AG04450 (cell line): ENCODE measurements around a stretch of chr16.

DNA sequence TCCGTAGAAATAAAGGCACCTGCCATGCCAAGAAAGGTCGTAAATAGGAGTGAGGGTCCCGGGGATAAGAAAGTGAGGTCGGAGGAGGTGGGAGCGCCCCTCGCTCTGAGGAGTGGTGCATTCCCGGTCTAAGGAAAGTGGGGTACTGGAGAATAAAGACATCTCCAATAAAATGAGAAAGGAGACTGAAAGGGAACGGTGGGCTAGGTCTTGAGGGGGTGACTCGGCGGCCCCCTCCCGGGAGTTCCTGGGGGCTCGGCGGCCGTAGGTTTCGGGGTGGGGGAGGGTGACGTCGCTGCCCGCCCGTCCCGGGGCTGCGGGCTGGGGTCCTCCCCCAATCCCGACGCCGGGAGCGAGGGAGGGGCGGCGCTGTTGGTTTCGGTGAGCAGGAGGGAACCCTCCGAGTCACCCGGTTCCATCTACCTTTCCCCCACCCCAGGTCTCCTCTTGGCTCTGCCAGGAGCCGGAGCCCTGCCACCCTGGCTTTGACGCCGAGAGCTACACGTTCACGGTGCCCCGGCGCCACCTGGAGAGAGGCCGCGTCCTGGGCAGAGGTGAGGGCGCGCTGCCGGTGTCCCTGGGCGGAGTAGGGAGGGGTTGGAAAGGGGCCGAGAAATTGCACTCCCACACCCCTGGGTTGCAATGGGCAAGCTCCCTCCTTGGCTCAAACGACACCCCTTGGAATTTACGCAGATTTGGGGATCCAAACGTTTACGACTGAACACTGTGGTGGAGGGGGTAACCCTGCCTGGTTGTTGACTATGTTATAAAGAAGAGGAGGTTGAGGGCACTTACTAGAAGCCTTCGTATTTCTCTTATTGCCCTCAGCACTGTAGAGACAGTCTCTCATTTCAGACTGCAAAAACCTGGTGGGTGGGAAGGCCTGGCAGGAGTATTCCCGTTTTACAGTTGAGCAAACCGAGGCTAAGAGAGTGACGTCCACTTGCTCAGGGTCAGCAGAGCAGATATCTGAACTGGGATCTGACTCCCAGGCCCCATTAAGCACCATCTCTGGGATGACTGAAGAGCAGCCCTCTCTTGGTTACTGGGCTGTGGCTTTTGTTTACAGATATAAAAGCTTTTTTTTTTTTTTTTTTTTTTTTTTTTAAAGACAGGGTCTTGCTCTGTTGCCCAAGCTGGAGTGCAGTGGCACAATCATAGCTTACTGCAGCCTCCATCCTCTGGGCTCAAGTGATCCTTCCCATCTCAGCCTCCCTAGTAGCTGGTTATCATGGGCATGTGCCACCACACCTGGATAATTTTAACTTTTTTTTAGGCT is 1.2 kb downstream of the CDH1 start:
- CAGE, long polyA plus RNA = no peak
- RRBS = 5% methylated on average over 38 of the region's 52 CpGs

DNA sequence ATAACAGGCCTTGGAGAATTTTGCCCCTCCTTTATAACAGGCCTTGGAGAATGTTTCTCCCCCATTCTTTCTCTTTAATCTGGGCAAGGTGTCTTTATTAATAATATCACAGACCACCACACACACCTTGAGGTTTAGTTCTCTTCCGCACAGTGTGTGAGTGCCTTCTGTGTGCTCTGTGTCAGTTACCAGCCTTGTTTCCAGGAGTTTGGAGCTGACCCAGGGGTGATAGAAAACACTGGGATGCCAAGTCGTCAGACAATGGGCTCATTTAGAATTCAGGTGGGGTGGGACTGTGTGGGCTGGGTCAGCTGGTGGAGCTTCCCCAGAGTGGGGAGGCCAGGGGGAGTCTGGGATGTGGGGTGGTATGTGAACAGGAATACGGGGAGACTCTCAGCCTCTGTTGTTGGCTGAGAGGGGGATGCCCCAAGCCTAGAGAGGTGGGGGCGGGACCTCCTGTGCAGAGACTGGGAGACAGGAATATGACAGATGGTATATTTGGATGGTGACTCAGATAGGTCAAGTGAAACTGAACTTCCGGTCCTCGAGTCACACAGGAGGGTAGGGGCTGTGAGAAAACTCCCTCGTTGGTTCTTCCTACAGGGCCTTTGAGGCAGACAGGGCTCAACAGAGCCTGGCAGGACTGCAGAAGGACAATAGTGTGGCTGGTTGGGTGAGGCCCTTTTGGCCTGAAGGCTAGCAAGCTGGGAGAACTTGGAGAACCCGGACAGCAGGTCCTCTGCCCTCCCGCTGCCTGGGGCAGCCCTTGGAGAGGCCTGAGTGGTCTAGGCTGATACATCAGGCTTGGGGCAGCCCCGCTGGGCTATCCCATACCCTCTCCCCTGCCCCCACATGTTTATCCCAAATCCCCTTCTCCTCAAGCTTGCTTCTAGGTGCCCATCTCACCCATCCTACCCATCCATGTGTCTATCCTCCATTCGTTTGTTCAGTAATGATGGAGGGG is 23.7 kb downstream of the CDH1 start:
- CAGE, long polyA plus RNA = no peak
- RRBS = no CpG with 5 or more reads among the region's 11 CpGs

DNA sequence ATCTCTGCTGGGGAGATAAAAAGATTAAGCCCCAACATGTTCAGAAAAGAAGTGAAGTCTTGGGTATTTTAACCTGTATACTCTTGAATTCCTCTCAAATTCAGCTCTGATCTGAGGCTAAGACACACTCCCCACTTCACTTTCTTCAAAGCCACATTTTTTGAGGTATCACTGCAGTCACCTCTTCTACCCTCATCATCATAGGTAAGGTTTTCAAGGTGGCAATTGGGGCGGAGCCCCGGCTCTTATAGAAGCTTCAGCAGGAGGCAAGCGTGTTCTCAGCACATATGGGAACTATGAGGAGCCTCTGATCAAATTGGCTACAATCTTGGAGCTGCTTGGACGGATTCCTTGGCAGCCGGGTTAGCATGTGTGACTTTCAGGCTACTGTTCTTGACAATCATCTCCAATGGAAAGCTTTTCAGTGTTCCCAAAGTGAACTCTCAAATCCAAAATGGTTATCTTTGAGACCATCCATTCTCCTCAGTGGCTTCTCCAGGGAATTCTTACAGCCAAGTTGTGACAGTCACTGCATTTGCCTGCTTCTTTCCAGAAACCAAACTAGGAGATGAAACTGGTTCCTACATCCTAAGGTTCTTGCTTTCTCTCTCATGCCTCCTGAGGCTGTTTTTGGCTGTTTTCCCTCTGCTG is 10.7 kb downstream of the HAS3 start:
- CAGE, long polyA plus RNA = no peak
- RRBS = no CpG with 5 or more reads among the region's 5 CpGs

GRCh38 chr16:69118242-69119450 is 13.2 kb downstream of the HAS3 start:
- CAGE, long polyA plus RNA = no peak
- RRBS = no CpG with 5 or more reads among the region's 10 CpGs

DNA sequence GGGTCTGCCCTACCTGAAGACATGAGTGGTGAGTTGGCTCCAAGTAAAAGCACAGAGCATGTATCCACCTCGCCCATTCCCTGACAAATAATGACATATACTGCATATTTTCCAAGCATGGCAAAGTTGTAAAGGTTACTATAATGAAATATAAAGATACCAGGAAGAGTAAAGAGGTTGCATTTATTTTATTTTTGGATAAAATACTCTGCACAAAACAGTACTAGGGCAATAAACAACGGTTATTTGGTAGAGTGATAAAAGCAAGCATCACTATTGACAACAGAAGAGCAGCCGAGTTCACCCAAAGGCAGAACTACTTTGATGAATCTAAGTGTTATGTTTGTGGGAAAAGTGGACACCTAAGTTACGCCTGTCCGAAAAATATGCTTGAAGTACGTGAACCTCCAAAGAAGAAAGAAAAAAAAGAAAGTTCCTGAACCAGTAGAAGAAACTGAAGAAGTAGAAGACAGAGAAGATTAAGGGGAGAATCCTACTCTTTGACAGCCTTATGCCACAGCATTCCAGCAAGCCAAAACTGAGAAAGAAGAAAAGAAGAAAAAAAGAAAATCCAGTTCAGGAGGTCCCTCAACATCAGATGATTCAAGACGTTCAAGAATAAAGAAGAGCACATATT is 46.8 kb upstream of the VPS4A start:
- CAGE, long polyA plus RNA = no peak
- RRBS = no CpG with 5 or more reads among the region's 7 CpGs

DNA sequence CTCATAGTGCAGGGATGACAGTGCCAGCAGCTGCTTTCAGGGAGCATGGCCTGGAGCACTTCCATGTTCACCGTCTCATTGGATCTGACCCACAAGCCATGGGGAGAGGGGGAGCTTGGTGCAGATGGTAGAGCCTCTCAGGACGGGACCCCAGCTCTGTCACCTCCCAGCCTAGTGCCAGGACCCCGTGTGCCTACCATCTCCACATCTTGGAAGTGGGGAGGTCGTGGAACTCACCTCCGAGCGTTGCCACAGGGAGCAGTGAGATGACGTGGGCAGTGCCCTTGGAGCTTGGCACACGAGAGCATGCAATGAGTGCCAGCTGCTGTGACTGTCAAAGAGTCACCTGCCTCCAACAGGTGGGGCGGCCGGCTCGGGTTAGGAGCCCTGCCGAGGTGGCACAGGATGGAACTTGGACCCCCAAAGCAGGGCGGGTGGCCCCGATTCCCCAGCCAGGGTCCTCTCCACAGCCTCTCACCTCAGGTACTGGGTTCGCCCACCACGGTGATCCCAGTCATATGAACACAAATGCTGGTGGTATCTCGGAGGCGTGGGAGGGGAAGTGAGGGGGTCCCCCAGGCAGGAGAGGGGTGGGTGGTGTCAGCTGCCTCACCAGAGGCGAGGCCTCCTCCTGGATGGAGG is 5.4 kb downstream of the VPS4A start:
- CAGE, long polyA plus RNA = no peak
- RRBS = no CpG with 5 or more reads among the region's 19 CpGs

GRCh38 chr16:69320607-69321818 is 9.4 kb downstream of the PDF start:
- CAGE, long polyA plus RNA = no peak
- RRBS = 85% methylated on average over 5 of the region's 43 CpGs

DNA sequence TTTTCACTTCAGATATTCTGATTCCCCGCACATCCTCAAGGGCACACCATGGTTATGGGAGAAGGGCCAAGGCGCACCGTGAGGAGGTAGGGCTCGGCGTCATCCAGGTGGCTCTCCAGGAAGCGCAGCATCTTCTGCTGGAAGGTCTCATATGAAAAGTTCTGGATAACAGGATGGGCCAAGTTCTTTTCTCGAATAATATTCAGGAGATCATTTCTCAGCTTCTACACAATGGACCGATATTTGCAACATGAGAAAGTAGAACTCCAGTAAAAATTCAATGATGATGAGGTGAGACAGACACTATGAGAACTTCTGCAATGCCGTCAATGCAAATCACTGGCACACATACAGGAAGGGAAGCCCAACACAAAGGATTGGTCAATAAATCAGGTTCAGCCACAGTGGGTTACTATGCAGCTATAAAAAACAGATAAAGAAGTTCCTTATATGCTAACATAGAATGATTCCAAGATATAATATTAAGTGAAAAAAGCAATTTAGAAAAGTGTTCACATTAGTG is 15.3 kb downstream of the TERF2 start:
- CAGE, long polyA plus RNA = no peak
- RRBS = no CpG with 5 or more reads among the region's 9 CpGs

DNA sequence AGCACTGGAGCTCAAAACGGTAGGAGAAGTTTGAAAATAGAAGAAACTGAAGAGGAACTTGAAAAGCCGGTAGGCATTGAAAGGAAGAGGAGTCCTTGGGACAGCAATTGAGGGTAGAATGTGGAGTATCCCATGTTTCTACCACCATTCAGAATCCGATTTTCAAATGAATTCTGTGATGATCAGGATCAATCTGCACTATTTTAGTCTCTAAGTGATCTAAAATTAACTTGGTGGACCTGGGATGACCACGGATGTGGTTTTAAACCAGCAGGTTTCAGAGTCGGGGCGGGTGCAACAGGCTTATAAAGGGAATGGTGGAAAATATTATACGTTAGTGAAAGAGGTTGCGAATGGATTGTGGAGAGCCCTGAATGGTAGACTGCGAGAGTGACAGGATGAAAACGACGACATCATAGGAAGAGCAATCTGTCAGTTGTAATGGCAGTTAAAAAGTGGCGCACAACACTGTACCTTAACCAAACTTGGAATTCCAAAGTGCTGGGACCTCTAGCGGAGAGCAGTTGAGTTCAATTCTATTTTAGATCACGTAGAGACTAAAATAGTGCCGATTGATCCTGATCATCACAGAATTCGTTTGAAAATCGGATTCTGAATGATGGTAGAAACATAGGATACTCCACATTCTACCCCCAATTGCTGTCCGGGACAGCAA is 1.3 kb upstream of the CYB5B start:
- CAGE, long polyA plus RNA = no peak
- RRBS = 97% methylated on average over 1 of the region's 18 CpGs

GRCh38 chr16:69629139-69629759 is 63.5 kb downstream of the NFAT5 start:
- CAGE, long polyA plus RNA = no peak
- RRBS = no CpG with 5 or more reads among the region's 5 CpGs

- CAGE, long polyA plus RNA = no peak
- RRBS = no CpG with 5 or more reads among the region's 20 CpGs
Measured at GRCh38 chr16:69724771-69725754, 1.3 kb downstream of the NQO1 start.

- CAGE, long polyA plus RNA = no peak
- RRBS = no CpG with 5 or more reads among the region's 24 CpGs
Measured at GRCh38 chr16:69917581-69918248, 33.4 kb upstream of the CLEC18A start.

- CAGE, long polyA plus RNA = no peak
- RRBS = no CpG with 5 or more reads among the region's 19 CpGs
Measured at GRCh38 chr16:69935772-69936508, 15.2 kb upstream of the CLEC18A start.

GRCh38 chr16:70026272-70026765 is 75.2 kb downstream of the CLEC18A start:
- CAGE, long polyA plus RNA = no peak
- RRBS = no CpG with 5 or more reads among the region's 7 CpGs

DNA sequence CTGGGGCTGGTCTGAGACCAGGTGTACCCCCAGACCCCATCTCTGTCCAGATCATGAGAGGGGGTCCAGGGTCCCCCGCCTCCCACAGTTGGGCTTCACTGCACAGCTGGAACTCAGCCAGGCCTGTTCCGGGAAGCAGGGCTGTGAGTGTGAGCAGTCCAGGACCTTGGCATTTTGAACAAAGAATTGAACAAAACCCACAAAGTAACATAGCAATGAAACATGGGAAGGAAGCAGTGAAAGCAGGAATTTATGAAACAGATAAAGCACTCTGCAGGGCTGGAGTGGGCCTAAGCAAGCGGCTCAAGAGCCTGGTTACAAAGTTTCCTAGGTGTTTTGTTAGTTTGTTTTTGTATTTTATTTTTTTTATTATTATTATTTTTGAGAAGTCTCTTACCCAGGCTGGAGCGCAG is 25.1 kb downstream of the CLEC18C start:
- CAGE, long polyA plus RNA = no peak
- RRBS = no CpG with 5 or more reads among the region's 4 CpGs

DNA sequence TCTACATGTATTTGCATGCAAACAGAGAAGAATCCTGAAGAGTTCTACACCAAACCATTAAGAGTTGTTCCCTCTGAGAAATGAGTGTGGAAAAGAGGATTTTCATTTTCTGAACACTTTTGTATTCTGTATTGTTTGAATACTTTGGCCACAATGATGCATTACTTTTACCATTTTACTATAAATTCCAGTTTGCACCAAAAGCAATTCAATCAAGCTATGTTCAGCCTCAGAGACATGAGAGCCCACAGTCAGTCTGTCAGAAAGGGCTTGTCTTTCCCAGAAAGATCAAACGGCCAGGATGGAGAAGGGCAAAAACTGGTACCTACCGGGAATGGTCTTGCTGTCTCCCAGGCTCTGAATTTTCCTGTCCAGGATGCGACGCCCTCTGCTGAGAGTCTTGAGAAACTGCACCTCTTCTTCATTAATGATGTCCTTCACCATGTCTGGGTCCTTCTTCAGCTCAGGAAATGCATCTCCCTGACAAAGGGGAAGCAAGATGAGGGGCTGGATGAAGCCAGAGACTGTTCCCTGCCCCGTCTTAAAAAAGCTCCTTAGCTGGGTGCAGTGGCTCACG is 15.7 kb upstream of the EXOSC6 start:
- CAGE, long polyA plus RNA = no peak
- RRBS = no CpG with 5 or more reads among the region's 6 CpGs

GRCh38 chr16:70438044-70438501 is 827 bp downstream of the ST3GAL2 start:
- CAGE, long polyA plus RNA = no peak
- RRBS = no CpG with 5 or more reads among the region's 11 CpGs

GRCh38 chr16:70514138-70514634 is 9.2 kb downstream of the COG4 start:
- CAGE, long polyA plus RNA = no peak
- RRBS = no CpG with 5 or more reads among the region's 8 CpGs

GRCh38 chr16:70579441-70580247 is 56.0 kb downstream of the SF3B3 start:
- CAGE, long polyA plus RNA = no peak
- RRBS = no CpG with 5 or more reads among the region's 17 CpGs

- CAGE, long polyA plus RNA = no peak
- RRBS = no CpG with 5 or more reads among the region's 39 CpGs
Measured at GRCh38 chr16:70699596-70700554, 14.0 kb upstream of the MTSS2 start.